Anterior vena cava (tissue), 1 donor: ENCODE data around the genes H3Y2 and CDH6.

DNA sequence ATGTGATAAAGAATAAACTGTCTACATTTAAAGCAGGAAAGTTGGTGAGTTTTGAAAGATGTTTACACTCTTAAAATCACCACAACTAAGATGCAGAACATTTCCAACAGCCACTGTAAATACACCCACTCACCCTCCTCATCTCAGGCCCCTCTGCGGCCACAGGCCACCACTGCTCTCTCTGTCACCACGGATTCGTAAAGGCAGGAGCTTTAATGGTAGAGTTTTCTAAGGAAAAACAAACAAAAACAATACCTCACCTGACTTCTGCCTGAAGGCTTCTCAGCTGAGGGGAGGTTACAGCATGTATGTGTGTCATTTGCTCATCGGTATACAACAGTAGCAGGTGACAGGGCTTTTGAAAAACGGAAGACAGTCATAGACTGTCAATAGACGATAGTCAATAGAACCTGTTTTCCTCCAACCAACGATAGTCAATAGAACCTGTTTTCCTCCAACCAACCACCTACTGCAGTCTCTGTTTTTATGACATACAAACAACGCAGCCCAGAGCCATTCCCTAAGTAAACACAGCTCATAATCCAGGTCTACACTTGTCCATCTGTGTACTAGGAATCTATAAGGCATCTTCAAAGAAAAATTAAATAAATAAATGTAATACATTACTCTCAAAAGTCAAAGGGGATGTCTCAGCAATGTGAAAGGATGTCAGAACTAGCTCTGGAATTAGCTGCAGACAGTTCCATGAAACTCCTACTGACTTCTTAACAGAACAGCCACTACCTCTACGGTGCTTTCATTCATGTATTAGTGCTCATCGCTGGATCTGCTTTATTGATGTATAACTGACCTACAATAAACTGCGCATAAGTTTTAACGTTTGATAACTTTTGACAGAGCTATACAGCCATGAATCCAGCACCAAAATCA, 74.5 kb downstream of the RETREG1 start:
- PRO-cap = no peak

- PRO-cap = no peak
Measured at GRCh38 chr5:16681348-16681700, 64.5 kb upstream of the RETREG1 start.

DNA sequence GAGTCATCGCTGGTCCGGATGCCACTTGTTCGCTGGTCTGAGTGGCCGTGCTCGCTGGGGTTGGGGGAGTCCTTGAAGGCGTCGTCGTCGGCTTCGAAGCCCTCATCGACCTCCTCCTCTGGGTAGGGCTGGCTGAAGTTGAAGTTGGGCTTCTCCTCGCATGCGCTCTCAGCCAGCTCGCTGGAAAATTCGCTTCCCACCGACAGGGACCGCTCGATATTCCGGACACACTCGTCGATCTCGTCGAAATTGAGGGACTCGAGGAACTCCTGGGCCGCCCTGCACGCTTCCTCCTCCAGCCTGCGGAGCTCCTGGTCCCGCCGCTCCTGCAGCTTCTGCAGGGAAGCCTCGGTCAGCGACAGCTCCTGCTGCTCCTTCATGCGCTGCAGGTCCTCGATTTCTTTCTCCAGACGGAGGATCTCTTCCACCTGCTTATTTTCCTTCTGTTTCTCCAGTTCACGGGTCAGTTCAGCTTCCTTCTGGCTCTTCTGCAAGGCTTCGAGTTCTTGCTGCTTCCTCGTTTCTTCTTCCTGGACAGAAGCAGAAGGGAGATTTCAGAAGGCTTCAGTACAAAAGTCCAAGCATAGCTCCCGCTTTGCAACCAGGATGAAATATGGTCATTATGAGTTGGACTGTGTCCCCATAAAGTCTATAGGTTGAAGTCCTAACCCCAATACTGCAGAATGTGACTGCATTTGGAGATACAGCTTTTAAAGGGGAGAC, 84.7 kb upstream of the RETREG1 start:
- PRO-cap = no peak

DNA sequence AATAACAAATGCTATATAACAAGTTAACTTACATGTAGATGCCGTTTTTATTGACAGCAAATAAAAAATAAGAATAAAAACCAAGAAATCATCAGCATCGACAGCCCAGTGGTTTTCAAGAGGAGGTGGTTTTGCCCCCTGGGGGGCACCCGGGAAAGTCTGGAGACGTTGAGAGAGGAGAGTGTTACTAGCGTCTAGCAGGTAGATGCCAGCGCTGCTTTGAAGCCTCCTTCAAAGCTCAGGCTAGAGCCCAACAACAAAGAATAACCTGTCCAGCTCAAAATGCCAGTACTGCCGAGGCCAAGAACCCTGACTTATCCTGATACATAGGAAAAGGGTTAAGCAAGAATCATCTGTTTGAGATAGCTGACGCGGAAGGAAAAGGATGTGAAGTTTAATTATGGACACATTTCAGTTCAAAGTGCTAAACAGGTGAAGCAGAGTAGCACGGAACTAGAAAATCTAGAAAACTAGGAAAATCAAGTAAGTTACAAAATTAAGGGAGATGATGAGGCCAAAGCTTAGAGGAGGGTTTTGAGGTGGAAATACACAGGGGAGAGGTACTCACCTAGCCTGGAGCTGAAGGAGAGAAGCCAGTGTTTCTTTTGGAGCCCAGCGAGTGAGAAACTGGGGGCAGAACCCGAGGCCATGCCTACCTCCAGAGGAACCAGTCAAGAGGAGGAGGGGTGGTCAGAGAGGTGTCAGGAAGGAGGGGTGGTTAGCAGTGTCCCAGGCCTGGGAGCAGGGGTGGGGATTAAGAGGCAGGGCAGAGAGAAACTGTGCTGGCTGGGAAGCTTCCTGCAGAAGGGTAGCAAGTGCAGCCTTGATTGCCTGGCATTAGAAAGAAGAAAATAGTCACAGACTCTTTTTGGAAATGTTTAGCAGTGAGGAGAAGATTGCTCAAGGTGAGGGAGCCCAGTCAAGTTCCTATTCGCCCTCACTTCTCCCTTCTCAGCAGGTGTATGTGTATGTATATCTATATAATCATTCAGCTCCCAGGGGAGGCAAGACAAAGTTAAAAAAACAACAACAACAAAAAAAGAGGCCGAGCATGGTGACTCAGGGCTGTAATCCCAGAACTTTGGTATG, 121.1 kb upstream of the RETREG1 start:
- PRO-cap = no peak

- PRO-cap = no peak
Measured at GRCh38 chr5:16933972-16934363, 2.1 kb downstream of the MYO10 start.

DNA sequence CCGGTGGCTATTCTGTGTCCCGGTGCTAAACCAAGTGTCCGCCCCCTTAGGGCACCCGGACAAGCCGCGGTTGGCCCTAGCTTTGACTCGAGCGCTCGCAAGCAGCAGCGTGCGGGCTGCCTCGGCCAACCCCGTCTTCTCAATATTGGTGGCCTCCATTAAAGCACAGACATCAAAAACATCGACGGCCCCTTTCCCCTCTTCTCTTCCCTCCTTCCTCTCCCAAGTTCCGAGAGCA, 1.1 kb upstream of the BASP1 start:
- PRO-cap = no peak

GRCh38 chr5:17491831-17492190, at the start of gene H3Y2:
H3Y2 (minus strand) TSS chr5:17492076.
- PRO-cap = no peak

GRCh38 chr5:18125413-18125616, 469.7 kb upstream of the H3Y1 start:
- PRO-cap = no peak

GRCh38 chr5:20469067-20469345, 481.0 kb upstream of the CDH18 start:
- PRO-cap = no peak

DNA sequence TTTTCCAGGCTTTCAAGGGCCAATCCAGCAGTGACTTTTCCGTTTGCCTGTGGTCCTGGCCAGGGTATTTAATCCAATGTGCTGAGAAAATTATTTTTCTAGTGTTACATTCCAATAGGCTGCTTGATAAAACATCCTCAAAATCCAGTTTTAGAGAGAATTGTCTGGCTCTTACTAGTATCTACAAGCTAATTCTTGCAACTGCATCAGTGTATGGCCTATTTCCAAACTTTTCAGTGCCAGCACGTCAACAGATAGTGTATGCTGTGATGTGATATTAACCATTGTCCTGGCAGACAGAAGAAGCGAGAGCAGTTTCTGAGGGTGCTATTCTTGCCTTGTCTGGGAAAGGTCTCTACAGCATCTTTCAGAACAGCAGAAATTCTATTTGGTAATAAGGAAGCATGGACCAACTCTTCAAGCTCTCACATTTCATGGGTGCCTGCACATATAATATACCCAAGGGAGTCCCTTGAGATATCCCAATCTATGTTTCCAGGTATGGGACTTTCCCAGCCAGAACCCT, 174.2 kb upstream of the CDH12 start:
- PRO-cap = no peak

DNA sequence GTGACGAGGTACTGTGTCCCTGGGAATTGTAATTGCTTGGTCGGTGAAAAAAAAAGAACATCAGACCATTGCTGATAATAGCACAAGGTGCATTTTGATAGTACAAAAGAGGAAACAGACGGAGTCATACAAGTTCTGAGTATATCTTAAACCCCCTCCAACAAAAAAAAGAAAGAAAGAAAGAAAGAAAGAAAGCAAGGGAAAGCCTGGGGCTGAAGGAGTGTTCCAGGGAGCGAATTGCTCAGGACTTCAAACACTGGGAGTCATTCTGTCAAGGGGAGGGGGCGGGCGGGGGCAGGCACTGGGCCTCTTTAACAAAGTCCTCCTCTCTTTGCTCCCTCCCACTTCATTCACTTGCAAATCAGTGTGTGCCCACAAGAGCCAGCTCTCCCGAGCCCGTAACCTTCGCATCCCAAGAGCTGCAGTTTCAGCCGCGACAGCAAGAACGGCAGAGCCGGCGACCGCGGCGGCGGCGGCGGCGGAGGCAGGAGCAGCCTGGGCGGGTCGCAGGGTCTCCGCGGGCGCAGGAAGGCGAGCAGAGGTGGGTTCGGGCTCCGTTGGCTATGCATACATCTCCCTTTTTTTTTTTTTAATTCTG, at the start of gene CDH6:
TSS of gene CDH6 (plus strand) at position 341 of the 598 bp plus-strand sequence.
- PRO-cap = bidirectional peak, plus-strand start at position 442 of the sequence, minus-strand start at position 239 of the sequence

GRCh38 chr5:32017681-32018899, 156.0 kb downstream of the GOLPH3 start:
- PRO-cap = no peak

DNA sequence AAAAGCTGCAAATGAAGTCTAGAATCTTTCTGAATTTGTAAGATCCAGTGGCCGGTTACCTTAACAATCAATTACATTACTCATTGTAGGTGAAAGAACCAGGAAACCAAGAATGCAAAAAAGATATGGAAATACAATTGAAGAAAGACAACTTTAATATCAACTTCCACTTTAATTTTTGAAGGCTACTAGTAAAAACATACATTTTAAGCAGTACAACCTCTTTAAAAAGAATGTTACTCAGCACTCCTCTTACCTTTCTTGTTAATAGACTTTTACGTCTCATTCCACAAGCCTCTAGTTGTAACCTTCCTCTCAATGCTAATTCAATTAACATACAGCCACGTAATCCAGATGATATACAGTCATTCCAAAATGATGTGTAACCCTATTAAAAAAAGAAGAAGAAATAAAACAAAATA, 30.6 kb downstream of the GOLPH3 start:
- PRO-cap = no peak

DNA sequence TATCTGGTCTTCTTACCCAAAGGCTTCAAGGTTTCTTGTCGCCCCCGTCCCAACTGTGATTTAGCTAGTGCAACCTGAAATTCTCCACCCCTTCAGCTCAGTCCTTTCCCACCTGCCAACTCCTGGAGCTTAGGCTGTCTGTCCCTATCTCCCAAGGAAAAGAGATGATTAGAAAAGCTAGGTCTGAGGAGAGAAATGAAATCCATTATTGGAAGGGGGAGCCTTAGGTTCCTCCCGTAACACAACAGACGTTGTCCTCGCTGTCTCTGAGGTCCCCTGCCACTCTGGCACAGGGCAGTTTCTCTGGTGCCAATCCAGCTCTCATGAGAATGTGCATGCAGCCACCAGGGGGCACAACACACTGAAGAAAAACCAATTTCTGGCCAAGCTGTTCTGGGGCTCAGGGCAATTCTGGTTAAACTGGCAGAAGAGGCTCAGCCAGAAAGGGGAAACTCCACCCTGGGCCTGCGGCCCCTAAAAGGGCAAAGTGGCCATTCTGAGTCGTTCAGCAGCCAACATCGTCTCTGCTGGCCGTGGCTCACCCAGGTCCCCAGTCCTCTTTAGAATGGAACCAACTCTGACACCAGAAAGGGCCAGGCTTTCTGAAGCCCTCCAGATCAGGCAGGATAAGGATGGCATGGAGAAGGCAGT, 58.3 kb upstream of the GOLPH3 start:
- PRO-cap = no peak

DNA sequence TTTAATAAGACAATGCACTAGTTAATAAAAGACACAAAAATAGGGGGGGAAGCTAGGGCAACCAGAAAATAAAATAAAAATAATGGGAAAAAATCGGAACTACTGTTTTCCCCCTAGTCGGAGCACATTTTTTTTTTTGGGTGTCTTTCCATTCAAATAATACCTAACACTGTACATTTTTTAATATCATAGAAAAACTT, 42.6 kb upstream of the MTMR12 start:
- PRO-cap = no peak

- PRO-cap = no peak
Measured at GRCh38 chr5:32912995-32913575, 202.0 kb downstream of the NPR3 start.

GRCh38 chr5:33291405-33291860, 149.3 kb upstream of the TARS1 start:
- PRO-cap = no peak

DNA sequence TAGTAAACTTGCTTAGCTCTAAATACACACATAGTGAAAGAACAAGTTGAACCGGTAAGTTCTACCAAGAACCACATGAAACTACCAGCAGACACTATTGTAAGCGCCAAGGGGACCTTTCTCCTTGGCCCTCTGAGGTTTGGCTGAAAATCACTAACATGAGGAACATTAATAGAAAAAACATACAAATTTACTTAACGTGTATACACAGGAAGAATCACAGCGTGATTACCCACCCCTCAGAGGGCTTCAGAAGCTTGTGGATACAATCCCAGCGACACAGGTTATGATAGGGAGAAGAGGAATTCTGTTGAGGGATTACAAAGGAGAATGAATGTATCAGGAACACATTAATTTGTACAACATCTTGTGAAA, 1.6 kb upstream of the TARS1 start:
- PRO-cap = no peak

DNA sequence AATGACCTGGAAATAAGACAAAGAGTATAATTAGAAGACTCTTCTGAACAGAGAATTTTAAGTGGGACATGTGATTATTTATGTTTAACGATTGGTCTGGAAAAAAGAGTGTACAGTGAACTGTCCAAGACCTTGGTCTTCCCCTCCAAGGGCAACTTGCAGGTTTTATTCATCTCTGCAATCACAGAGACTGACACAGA, 5.6 kb downstream of the TARS1 start:
- PRO-cap = no peak

- PRO-cap = unidirectional peak, plus-strand start at chr5:33890902
Measured at GRCh38 chr5:33890834-33891085, 1.0 kb downstream of the ADAMTS12 start.